Gastrocnemius medialis (tissue), 3 donors: Measurements from ENCODE around the genes NMBR and SF3B5.

DNA sequence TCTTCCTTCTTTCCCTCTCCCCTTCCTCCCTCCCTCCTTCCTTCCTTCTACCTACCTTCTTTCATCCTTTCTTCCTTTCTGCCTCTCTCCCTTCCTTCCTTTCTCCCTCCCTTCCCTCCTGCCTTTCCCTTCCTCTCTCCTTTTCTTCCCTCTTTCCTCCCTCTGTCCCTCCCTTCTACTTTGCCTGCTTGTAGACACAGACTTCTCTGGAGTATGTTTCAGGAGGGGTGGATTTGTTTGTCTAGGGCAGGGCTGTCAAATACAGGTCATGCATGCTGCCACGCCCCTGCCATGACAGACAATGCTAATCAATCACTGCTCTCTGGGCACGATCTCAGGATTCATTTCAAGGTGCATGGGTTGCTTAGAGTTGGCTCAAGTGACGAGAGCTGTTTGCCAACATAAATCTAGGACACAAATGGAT is 281.6 kb upstream of the CITED2 start:
- PRO-cap = no peak
- RAMPAGE, long total RNA, 3 experiments = no peak in any of the 3 experiments

DNA sequence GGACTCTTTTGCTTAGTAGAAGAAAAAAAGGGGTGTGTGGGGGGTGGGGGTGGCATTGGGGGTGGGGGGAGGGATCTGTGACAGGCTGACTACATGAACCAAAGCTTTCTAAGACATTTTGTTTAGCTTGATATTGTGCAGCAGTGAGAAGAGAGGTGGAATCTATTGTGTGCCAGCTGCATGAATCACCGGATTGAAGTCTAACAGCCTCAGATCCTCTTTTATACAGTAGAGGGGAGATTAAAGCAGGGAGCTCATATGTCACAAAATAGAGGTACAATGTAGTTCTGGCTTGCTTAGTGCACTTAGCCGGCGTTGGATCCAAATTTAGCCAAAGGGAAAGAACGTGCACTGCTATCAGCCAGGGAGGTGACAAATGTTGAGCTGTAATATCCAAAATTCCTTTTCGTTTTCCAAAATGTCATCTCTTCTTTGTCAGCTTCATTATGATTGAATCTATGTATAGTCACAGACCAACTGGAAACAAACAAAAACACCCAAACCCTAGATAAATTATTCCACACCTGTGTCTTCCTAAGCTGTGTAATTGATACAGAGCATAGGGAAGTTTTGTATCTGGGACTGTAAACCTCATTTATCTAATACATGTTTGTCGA is 404.3 kb upstream of the CITED2 start:
- PRO-cap = no peak
- RAMPAGE, long total RNA, 3 experiments = no peak in any of the 3 experiments

DNA sequence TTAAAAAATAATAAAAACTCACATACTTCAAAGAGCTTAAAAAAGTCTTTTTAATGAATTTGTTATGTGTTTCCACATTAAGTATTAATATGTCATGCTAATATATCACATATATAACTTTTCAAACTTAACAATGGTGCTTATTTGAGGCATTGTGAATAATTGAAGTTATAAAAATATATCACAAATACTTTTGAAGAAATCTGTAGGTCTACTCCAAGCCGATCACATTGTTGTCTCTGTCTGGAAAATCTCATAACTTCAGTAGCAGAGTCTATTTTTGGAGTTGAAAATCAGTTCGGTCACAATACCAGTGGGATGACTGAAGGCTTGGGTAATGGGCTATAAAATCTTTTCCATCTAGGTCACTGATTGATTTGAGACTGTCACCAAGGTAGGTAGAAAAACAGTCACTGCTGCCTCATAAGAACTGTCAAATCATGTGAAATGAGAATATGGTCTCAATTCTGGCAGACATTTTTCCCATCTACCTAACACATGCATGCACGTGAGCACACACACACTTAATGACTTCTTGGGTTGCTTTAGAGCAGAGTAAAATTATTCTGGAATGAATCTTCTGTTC is 1162.7 kb upstream of the CITED2 start:
- PRO-cap = no peak
- RAMPAGE, long total RNA, 3 experiments = no peak in any of the 3 experiments

DNA sequence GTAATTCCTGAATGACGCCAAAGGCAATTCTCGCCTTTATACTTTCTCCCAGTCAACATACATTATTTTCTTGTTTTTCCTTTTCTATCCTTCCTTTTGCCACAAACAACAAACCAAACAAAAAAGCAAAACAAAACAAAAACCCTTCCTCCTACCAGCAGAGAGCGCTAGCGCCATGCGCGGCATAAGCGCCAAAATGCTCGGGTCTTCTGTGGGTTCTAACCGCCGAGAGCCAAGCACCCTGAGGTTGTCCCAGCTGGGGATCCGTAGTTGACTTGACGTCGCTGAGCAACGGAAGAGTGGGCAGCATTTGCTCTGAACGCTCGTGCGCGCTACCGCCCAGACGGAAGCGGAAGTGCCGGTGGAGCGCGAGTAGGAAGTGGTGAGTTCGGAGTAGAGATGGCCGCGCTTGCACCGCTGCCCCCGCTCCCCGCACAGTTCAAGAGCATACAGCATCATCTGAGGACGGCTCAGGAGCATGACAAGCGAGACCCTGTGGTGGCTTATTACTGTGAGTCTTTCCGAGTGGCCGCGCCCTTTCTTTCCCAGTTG is at the start of gene NMBR:
NMBR (minus strand) TSS at position 234 of the 552 bp plus-strand sequence.
- PRO-cap = unidirectional peak, plus-strand start at position 375 of the sequence
- RAMPAGE, long total RNA, 3 experiments = start-site peak on the plus strand in 3 of 3 experiments, centred at positions 366 to 384 of the sequence, 646 to 1,763 reads per replicate

- PRO-cap = no peak
- RAMPAGE, long total RNA, 3 experiments = no peak in any of the 3 experiments
These were observed 75.4 kb downstream of the ADGRG6 start for GRCh38 chr6:142377077-142377716.

DNA sequence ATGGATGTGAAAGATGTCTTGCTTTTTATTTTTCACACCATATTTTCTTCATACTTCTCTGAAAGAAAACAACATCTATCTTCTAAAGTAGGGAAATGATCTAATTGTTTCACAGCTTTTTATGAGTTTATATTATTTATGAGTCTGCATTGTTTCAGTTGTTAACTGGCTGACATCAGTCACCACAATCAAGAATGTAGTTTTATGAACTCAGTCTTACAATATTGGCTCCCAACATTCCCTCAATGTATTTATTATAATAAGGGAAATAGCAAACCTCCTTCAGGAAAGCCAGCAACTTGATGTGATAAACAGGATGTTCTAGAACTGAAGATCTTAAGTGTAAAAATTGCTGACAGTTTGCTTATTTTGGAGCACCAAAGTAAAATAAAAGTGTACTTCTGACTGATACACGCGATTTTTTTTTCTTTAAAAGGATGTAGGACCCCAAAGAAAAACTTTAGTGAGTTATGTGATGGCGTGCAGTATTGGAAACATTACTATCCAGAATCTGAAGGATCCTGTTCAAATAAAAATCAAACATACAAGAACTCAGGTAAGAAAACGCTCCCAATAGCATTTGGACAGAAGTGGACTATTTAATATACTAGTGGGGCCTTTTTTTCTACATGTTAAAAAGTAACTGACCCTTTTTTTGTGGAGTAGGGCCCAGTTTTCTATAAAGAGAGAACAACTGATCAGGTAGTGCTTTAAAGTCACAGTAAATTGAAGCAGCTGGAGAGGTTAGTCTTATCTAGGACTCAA is 106.1 kb downstream of the ADGRG6 start:
- PRO-cap = no peak
- RAMPAGE, long total RNA, 3 experiments = no peak in any of the 3 experiments

DNA sequence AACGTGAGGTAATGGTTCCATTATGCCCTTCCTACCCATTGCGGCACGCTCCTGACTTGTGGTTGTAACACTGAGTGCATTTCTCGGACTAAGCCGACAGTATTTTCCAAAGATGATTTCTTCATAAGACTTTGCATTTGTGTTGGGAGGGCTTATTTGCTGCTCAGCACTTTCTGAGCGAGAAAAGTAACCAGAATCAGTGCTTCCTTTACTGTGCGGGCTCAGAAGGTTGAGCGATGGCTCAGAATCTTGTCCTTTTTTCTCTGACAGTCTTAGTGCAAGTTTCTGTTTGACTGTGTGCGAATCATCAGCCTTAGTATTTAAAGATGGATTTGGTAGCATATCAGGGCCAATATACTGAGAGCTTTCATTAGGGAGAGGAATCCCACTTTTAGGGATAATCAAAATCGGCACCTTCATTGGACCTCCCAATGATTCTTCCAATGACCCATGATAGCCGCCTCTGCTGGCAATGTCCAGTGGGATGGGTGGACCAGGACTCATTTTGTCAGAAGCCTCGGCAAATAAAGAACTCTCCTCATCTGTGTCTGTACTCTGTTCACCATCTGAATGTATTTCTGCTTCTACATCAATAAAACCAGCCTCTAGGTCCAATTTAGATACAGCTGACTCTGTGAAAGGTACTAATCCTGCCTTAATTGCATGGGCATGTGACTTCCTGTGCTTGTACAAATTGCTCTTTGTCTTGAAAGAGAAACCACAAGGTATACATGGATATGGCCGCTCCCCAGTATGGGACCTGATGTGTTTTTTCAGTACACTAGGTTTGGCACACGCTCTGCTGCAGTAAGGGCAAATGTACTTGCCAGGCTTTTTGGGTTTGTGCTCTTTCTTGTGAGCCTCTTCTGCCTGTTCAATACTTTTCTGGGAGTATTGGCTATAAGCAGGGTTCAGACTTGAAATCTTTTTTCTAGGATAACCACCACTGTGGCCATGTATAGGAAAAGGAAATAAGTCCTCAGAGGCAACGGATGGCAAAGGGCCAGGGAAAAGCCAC is 171.3 kb downstream of the HIVEP2 start:
- PRO-cap = no peak
- RAMPAGE, long total RNA, 3 experiments = no peak in any of the 3 experiments

GRCh38 chr6:142878293-142878934 is 66.6 kb downstream of the HIVEP2 start:
- PRO-cap = no peak
- RAMPAGE, long total RNA, 3 experiments = no peak in any of the 3 experiments

GRCh38 chr6:142926136-142927326 is 18.4 kb downstream of the HIVEP2 start:
- PRO-cap = bidirectional peak, plus-strand start at chr6:142926971, minus-strand start at chr6:142926905; unidirectional peak, minus-strand start at chr6:142927187
- RAMPAGE, long total RNA, 3 experiments = no peak in any of the 3 experiments

- PRO-cap = no peak
- RAMPAGE, long total RNA, 3 experiments = no peak in any of the 3 experiments
These were observed 16.7 kb downstream of the HIVEP2 start for GRCh38 chr6:142928232-142928684.

- PRO-cap = no peak
- RAMPAGE, long total RNA, 3 experiments = no peak in any of the 3 experiments
These were observed 498 bp downstream of the PEX3 start for GRCh38 chr6:143451203-143451402.

DNA sequence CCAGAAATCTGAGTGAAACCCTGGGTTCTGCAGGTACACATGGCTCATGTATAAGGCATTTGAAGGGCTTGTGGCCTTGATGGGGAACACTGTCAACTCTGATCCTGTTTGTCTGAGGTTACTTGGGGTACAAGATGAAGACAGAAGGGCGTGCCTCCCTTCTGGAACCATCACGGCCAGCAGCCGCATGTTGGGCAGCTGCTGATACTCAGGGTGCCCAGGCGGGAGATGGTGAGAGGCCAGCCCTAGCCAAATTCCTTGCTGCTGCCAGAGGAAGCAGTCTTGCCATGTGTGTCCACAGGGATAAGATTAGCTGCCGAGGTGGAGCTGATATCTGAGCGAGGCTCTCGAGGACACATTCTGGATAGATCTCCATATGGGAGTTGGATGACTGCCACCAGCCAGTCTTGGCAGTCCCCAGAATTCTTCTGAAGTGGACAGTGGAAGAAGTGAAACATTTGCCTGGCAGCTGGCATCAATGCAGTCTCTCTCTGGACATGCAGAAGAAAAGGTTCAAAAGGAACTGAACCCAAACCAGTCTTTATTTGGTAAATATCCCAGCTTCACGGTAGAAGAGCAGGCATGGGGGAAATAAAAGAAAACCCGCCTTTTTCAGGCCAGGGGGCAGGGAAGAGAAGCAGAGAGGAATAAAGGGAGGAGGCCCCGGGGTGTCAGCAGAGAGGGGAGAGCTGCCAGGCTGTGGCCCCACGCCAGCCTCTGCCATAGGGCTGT is 3.5 kb upstream of the FUCA2 start:
- PRO-cap = no peak
- RAMPAGE, long total RNA, 3 experiments = no peak in any of the 3 experiments

DNA sequence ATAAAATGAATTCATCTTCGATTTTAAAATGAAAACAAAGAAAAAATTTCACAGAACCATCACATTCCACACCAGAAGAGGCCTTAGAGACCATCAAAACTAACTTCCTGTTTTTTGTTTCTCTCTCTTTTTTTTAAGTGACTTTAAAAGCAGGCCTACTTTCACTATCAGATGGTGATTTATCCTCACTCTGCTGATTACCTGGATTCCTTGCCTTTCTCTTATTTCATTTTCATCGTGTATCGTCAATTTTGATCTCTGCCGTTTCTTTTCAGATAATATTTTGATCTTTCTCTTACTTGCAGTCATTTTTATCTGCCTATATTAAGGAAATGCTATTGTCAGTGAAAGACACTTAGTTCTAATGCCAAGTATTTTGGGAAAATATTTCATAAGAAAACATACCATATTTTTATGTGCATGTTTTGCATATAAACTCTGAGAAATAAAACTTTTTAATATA is 17.0 kb upstream of the FUCA2 start:
- PRO-cap = no peak
- RAMPAGE, long total RNA, 3 experiments = no peak in any of the 3 experiments

- PRO-cap = no peak
- RAMPAGE, long total RNA, 3 experiments = no peak in any of the 3 experiments
These were observed 21.1 kb upstream of the FUCA2 start for GRCh38 chr6:143532679-143532968.

DNA sequence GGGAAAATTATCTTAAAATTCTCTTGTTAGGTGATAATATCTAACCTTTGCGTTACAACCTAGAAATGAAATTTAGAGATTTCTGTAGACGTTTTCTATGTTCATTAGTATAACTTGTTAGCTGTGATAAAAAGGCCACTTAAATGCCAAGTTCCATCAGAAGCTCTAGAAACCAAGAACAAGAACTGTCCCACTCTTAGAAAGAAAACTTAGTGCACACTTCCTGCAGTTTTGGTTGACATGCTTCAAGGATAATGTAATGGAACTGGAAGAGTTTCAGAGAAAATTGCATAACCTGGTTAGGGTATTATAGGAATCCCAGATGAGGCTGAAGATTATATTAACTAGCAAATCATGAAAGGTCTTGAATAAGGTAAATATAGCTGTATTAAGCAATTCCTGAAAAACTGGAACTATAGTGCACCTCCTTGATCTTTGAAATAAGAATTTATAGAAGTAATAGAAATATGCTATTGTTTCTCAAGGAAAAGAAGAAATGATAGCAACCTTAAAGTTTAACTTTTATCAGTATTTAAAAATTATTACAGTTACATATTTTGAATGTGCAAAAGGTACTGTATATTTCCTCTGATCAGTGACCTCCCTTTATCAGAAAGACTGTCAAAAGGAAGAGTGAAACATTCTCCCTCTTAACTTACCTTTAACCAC is 1.8 kb upstream of the PHACTR2 start:
- PRO-cap = no peak
- RAMPAGE, long total RNA, 3 experiments = no peak in any of the 3 experiments

GRCh38 chr6:143901716-143902166 is 37.5 kb downstream of the ZC2HC1B start:
- PRO-cap = no peak
- RAMPAGE, long total RNA, 3 experiments = no peak in any of the 3 experiments

DNA sequence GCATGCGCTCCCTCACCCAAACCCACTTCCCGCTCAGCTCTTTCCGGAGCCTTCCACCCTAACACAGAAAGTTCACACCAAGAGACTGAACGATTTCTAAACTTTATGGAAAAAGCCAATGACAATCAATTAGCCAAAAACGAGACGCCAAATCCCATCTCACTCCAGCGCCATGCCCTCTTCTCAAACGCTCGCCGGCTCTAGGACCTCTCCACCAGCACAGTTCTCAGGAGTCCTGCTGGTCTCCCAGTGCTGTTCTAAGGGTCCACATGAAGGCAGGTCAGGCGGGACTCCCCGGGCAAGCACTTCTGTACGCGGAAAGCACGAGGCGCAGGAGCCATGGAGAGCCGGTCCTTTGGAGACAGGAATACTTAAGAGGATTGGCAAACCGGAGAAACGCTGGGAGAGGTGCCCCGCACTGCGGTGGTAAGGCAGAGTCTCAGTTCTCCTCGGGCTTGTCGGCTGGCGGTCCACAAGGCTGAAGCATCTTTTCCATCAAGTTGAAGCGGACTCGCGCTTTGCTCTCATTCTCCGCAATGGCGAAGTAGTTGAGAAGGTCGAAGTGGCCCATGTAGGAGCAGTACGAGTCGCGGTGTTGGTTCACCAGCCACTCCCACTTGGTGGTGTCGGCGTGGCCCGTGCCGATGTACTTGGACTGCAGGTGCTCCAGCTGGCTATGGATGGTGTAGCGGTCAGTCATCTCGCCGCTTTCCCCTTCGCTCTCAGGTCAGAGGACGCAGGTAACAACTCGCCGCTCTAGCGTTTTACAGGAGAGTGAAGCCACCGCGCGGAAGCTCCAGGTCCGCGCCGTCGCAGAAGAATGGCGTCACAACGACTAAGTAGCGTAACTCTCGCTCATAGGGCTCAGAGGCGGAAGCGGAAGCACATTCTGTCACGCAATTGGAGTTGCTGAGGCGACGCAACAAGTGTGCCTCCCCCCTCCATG is at the start of gene SF3B5:
SF3B5 (minus strand) TSS at position 776 of the 946 bp plus-strand sequence.
- PRO-cap = bidirectional peak, plus-strand start outside the sequence, minus-strand start at position 716 of the sequence
- RAMPAGE, long total RNA, 3 experiments = start-site peak on the minus strand in 3 of 3 experiments, centred at positions 770 to 794 of the sequence, 103 to 762 reads per replicate

DNA sequence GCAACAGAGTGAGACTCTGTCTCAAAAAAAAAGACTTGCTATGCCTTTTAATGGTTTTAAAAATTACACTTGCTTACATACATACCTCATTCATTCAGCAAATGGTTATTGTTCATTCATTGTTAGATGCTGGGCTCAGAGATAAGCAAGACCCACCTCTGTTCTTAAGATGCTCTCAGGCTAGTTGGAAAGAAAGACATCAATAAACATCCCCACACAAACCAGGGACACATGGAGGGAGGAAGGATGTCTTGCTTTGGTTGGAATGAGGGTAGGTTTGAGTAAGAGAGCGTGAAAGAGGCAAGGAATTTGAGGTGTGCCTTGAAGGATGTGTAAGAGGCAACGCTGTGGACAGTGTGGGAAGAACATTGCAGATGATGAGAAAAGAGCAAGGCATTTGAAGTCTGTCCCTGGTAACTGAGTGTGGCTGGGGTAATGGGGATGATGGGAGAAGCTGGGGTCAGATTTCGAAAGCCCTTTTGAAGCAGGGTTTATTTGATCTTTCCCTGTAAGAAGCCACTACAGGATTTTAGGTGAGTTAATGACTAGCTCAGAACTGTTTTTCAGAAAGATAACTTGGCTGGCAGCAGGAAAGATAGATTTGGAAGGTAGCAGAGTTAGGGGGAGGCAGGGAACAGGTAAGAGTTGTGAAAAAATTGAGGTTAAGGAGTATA is 17.5 kb downstream of the UTRN start:
- PRO-cap = no peak
- RAMPAGE, long total RNA, 3 experiments = no peak in any of the 3 experiments

- PRO-cap = no peak
- RAMPAGE, long total RNA, 3 experiments = no peak in any of the 3 experiments
These were observed 29.2 kb downstream of the UTRN start for GRCh38 chr6:144314135-144314970.

DNA sequence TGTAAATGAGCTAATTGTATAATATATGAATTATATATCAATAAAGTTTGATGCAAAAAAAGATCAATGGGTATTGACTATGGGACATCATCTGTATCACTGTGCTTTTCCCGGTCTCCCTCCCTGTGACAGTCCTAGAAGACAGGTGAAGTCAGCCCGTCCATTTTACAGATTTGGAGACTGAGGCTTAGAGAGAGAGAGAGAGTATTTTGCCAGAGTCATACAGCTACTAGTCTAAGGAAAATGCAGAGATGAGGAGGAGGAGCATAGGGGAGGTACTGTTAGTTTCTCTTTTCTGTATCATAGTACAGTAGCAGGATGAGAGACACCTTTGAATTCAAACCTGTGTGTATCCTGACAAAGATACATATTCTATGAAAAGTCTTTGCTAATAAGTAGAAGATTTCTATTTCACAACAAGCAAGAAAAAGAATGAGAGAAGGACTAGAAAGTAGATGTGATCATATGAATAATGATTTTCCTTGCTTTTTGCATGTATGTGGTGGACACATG is 57.7 kb downstream of the UTRN start:
- PRO-cap = no peak
- RAMPAGE, long total RNA, 3 experiments = no peak in any of the 3 experiments